Thoracic aorta (tissue), 1 donor: ENCODE results near the genes HAVCR2 and UBLCP1.

GRCh38 chr5:157108860-157109589 is at the start of gene HAVCR2:
Gene HAVCR2, minus strand, starts transcription at chr5:157109044.
- RAMPAGE, long total RNA = no peak

DNA sequence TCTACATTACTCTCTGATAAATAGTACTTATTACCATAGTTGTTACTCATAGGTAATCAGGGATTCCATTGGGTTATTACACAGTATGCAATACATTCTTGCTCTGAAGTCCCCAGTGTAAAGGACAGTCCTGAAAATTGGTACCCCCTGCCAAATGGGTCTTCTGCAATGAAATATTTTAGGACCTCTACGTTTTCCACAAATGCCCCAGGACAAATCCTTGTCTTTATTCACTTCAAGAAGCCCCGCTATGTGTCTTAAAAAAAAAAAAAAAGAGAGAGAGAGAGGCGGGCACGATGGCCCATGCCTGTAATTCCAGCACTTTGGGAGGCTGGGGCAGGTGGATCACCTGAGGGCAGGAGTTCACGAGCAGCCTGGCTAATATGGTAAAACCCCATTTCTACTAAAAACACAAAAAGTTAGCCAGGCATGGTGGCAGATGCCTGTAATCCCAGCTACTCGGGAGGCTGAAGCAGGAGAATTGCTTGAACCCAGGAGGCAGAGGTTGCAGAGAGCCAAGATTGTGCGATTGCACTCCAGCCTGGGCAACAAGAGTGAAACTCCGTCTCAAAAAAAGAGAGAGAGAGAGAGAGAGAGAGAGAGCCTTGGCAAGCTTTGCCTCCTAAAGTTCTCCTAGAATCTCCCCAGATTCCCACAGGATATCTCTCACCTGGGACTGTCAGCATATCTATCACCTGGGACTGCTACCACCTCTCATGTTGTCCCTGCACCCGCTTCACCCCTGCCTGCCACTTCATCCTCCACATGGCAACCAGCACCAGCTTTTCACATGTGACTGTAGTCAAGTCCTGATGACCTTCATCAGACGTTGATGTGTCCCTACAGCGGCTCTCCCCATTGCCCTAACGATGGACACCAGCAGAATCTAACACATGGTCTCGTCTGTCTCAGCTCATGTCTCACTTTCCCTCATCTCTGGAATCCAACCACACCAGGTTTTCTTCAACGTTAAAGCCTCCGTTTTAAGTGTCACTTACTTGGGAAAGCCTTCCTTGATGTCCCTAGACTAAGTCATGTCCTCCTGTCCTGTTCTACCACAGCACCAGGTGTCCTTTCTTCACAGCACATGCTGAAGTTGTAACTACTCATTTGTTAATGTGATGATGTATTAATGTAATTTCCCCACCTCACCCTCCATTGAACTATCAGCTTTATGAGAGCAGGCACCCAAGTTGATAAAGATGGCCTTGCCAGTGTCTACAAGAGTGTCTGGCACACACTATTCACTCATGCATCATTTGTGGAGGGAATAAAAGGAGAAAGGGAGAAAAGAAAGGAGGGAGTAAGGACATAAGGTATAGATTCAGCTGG is 5.9 kb downstream of the ITK start:
- RAMPAGE, long total RNA = no peak

- RAMPAGE, long total RNA = no peak
Measured at GRCh38 chr5:157487205-157487904, 27.3 kb downstream of the NIPAL4 start.

GRCh38 chr5:157544468-157545085 is 31.0 kb downstream of the ADAM19 start:
- RAMPAGE, long total RNA = no peak

- RAMPAGE, long total RNA = no peak
Measured at GRCh38 chr5:158287805-158288355, 428.9 kb upstream of the CLINT1 start.

DNA sequence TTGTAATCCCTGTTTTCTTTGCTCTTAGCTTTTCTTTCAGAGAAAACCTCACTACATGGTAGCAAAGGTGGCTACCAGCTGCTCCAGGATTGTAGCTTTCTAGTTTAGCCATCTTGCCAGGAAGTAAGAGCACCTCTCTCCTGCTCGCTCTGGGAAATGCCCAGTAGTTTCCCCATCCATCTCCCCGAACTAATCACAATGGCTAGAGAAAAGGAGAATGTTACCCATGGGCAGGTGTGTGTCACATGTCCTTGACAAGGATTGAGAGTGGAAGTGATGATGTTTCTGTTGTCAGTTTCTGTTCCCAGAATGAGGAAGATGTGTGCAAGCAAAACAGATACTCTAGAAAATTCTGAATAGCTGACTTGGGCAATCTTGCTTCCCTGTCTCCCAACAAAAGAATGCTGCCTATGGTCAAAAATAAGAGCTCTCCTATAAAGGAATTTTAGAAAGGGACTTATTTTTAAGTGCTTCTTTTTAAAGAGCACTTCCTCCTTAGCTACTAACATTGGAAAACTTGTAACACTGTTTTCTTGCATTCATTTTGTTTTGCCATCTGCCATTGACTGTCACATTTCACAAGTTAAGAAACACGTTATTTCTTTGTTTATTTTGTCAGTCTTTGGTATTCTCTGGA is 429.5 kb downstream of the EBF1 start:
- RAMPAGE, long total RNA = no peak

DNA sequence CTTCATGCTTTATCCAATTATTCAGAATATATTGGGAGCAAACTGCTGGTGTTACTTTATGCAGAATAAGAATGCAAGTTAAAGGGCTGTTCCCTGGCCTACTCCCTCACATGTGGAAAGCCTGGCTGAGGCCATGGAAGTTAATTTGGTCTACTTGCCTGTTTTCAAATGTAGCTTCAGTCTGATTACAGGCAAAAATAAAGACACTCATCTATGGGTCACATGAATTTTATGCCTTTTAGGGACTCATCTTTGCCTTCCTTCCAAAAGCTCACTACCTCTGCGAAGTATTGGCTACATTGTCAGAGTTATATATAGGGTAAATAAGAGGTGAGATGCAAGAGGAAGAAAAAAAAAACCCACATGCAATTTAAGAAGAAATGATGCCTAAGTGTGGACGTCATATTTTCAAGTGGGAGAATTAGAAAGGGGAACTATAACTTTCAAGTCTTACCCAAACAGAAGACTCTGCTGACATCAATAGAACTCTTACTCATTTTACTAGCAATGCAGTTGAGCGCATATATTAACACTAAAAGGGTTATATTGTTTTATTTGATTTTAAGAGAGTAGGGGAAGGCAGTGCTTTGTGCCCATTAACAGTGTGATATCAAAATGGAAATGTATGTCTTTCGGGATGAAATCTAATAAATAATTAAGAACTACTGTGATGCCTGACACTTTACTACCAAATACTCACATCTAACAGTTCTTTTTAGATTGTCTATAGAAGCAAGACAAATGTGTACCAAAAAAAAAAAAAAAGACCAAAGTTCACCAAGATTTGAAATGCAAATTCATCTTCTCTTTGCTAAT is 15.7 kb downstream of the EBF1 start:
- RAMPAGE, long total RNA = no peak

- RAMPAGE, long total RNA = no peak
Measured at GRCh38 chr5:159102893-159103144, 3.1 kb upstream of the EBF1 start.

GRCh38 chr5:159191902-159192593 is 17.3 kb downstream of the RNF145 start:
- RAMPAGE, long total RNA = no peak

DNA sequence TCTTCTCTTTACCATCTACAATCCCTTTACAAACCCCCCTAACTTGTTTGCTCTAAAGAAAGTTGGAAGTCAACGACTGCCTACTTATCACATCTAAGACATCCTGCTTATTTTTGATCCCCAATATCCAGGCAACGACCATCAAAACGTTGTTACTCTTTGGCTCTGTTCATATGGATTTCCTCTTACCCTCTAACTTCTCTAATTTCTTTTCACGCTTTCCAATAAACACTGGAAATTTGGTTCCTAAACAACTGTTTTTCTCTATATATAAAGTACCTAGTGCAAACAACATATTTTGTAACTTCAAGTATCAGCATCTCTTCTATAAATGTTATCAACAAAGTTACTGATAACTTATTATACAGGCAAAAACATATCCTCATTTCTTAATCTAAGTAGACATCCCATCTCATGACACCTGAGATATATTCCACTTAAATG is 13.9 kb downstream of the RNF145 start:
- RAMPAGE, long total RNA = no peak

GRCh38 chr5:159262842-159263944 is at the start of gene UBLCP1:
Gene UBLCP1, plus strand, starts transcription at chr5:159263290.
- RAMPAGE, long total RNA = start-site peak on the plus strand at chr5:159263306-159263315, 36 reads

- RAMPAGE, long total RNA = no peak
Measured at GRCh38 chr5:159310515-159310946, 19.8 kb downstream of the IL12B start.

DNA sequence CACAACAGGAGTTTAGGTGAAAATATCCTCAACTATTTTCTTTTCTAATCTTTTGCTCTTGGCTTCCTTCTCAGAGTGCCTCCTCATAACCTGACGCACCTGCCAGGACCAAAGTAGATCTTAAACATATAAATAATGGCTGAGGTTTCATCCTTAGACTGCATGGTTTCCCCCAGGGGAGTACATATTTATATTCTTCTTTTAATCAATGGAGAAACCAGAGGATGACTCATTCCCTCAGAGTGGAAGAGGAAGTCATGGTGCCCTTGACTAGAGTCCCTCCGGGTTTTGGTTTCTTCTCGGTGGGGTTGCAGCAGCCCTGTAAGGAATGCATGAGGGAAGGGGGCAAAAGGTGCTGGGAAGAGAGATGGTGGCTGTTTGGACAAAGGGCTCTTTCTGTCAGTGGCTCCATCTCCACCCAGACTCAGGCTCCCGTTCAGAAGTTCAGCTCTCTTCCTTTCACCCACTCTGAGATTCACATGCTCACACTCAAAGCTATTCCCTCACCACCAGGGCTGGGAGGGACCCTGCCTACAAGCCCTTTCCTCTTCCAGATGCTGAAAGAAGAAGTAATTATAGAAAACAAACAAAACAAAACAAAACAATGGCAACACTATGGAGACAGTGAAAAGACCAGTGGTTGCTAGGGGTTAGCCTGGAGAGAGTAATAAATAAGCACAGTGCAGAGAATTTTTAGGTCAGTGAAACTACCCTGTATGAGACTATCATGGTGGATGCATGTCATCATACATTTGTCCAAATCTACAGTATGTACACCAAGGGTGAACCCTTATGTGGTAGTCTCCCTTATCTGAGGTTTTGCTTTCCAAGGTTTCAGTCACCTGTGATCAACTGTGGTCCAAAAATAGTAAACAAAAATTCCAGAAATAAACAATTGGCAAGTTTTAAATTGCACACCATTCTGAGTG is 129.8 kb upstream of the IL12B start:
- RAMPAGE, long total RNA = no peak

DNA sequence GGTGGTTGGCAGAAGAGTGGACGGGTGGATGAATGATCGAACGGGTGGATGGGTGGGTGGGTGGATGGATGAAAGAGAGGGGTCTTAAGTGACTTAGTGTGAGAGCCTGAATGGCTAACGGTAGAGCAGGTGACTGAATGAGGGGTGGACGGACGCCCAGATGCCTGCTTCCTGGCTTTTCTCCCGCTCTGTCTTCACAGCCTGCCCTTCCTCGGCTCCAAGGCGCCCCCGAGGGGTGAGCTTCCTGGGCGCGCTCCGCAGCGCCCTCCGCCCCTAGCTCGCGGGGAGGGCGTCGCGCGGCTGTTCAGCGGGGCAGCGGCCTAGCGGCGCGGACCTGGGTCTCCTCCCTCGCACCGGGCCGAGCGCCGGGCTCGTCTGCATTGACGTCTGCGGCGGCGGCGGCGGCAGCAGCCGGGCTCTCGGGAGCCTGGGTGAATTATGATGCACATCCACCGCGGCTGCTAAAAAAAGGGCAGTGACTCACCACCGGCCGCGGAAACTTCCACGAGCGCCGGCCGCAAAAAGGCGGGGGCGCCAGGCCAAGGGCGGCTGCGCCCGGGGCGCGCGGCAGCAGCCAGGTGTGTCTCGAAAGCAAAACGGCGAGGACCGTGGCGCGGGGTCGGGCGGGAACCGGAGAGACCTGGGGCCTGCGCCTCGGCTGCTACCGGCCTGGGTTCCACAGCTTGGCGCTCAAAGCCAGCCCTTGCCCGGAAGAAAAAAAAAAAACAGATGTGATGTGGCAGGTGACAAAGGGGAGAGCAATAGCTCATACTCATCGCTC is 143.1 kb upstream of the ADRA1B start:
- RAMPAGE, long total RNA = no peak

DNA sequence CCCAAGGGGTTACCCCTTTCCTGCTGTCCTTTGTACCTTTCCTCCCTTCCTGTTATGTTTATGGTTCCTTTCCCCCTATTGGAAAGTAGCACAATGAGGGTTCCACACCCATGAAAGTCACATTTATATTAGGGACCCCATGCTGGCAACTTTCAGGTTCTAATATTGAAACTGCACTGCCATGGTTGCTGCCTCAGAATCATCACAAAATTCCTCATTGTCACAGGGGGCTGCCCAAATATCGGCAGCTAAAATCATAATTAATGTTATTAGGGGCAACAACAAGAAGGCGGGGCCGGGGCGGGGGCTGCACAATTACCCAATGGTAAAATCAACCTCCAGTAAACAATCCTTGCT is 123.6 kb upstream of the ADRA1B start:
- RAMPAGE, long total RNA = no peak

DNA sequence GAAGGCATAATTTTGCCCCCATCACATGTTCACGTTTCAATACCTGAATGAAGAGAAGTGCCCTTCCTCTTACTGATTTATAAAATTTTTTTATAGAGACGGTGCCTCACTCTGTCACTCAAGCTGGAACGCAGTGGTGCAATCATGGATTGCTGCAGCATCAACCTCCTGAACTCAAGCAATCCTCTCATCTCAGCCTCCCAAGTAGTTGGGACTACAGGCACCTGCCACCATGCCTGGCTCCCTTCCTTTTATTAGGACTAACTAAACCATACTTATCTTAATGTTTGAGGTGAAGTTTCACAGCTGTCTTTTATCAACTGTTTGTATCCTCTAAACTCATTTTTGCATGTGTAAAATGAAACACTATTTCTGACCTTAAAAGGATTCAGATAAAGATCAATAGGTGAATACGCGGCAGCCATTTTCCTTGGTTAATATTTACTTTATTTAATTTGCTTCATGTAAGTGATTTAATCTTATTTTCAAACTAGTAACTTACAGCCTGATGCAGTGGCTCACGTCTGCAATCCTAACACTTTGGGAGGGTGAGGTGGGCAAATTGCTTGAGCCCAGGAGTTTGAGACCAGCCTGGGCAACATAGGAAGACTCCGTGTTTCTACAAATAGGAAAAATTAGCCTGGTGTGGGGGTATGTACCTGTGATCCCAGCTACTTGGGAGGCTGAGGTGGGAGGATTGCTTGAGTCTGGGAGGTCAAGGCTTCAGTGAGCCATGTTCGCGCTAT is 22.5 kb downstream of the PWWP2A start:
- RAMPAGE, long total RNA = no peak

- RAMPAGE, long total RNA = no peak
Measured at GRCh38 chr5:160159888-160160854, 40.9 kb upstream of the PWWP2A start.

DNA sequence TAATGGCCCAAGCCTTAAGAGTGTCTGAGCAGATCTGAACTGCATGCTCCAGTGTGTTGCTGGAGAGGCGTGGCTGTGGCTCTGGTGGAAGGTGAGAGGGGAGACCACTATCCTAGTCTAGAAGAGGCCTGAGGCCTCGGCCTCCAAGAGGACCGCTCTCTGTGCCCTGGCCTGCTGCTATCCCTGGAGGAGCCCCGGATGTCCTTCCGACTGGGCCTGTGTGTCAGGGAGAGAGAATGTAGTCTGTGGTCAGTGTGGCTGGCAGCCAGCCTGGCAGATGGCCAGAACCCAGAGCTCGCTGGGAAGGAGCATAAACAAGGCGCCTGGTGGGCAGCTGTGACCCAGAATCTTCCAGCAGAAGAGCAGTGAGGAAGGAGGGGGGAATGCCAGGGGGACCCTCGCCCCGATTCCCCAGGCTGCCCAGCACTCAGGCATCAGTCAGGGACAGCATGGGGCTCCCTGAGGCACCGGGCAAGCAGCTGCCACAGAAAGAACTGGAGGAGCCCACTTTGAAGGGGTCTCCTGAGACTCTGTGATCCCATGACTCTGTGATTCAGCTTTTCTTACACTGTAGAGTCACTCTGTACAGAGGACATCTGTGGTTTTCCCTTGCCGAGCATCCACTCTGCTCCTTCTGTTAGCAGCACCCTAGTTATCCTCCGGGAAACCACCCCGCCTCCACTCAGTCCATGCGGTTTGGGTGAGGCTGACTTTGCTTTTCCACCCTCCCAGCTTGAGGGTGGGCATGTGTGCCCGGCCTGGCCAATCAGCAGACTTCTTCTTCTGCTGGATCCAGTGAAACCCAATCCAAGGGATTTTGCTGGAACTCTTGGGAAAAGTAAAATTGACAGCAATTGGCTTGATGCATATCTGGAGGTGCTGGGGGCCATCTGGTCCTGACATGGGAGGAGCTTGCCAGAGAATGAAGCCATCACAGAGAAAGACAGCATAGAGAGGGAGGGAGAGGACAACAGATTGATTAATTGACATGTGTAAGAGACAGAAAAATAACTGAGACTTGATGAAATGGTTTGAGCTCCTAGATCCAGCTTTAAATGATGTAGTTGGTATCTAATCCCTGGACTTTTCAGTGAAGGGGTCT is 46.2 kb upstream of the PWWP2A start:
- RAMPAGE, long total RNA = no peak

GRCh38 chr5:160209816-160210271 is 19.5 kb upstream of the FABP6 start:
- RAMPAGE, long total RNA = no peak

DNA sequence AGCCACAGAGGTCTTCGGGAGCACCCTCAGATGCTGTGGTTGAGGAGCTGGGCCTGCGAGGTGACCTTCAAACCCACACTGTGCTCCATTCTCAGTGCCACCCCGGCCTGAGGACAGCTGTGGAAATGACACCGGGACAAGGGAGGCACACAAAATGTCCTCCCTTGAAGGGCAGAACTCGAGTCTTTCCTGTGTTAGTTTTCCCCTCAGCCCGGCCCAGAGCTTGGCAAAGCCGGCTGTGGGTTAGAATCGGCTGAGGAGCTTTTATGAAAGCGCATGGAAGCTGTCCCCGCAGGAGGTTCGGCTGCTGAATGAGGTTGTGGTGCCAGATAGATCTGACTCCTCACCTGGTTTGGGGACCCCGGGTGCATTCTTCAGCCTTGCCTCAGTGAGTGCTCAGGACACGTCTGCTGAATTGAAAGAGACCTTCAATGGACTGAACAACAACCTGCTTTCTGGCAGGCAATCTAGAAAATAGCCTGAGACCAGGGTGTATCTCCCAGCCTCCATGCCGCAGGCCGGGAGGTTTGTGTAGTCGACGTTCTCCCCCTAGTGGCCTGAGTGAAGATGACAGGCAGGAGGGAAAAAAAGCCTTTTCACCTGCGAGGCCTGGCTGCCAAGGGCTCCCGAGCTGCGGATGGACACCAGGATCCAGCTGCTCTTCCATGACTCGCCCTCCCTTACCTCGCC is 25.3 kb downstream of the C1QTNF2 start:
- RAMPAGE, long total RNA = no peak